Temporal lobe (tissue), 2 donors: ENCODE measurements around a stretch of chr13.

- RAMPAGE, long total RNA, result no peak
These were observed 17.2 kb upstream of the CFAP97D2 start for GRCh38 chr13:114161756-114162441.

DNA sequence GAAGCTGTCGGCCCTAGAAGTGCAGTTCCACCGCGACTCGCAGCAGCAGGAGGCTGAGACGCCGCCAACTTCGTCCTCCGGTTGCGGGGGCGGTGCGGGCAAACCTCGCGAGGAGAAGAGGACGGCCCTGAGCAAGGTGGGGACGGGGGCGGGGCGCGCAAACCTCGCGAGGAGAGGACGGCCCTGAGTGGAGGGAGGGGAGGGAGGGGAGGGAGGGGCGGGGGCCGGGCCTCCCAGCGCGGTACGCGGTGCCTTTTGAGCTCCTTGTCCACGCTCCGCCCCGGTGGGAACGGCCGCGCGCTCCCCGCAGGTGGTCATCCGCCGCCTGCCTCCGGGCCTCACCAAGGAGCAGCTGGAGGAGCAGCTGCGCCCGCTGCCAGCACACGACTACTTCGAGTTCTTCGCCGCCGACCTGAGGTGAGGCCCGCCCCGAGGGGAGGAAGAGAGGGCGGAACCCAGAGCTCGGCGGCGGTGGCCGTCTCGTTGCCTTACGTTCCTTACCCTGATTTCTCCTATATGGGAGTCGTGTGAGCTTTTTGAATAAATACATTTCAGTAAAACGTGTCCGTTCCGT, 397 bp downstream of the UPF3A start:
- RAMPAGE, long total RNA, result start-site peak on the plus strand centred at position 291 of the sequence, 129 bp wide, 548 and 608 reads in 2 replicates